ENCODE measurements around the gene PRKCH.

- PRO-cap = no peak
These were observed 22.3 kb downstream of the DACT1 start for GRCh38 chr14:58660019-58660414.

DNA sequence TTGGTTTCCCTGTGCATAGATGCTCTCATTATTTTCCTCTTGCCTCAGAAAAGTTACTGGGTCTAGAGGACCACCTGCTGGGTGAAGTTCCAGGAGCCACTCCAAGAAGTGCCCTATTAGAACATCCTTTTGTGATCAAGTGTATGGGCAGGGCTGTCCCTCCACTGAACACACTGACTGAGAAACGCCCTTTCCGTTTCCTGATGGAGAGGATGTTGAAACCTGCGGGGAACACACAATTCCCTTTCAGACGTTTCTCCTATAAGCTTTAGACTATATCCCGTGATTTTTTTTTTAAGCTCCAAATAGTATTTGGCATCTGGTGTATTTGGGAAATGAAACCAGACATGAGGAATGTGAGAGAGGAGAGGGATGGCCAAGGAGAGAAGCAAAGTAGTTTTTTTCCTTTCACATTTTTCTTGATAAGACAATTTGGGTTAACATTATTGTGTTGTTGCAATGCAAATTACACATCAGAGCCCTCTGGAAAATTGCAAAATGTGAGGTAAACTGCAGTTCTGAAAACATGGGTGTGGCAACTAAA is 66.7 kb downstream of the DAAM1 start:
- PRO-cap = no peak

- PRO-cap = no peak
These were observed 93.9 kb downstream of the DAAM1 start for GRCh38 chr14:59282223-59282846.

DNA sequence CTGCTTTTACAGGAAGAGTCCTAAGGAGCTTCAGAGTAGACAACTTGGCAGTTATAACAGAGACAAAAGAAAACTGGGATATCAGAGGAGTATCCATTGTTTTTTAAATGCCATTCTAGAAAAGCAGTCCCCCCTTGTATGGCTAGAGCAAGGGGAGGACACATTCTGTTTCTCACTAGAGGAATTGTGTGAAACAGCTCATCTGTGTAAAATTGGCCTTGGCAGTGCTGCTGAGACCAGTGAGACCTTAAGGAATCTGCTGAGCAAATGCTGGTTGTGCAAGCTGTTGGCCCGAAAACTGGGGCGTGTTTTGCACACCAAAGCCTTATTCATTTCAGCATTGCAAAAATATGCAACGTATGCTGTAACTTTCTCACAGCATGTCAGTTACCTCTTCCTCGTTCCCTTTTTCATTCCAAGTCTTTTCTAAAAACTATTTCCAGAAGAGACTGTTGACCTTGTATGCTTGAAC is 127.9 kb downstream of the GPR135 start:
- PRO-cap = no peak

DNA sequence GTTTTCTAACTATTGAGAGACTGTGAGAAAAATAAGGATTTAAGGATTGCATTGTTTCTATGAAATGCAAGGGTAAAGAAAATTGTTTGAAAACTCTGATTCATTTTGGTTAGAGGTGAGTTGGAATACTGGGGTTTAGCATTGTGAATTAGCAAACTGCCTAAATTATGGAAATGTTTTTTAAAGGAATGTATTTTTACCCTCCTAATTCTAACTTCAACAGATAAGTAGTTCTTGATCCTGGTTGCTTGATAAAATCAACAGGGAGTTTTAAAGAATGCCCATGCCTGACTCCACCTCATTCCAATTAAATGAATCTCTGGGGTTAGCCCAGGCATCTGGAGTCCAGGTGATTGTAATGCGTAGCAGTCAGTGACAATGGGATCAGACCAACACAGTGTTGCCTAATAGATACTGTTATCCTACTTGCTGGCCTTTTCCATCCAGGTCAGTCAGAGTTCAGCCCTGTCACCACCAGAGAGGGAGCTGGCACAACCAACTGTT is 107.3 kb downstream of the GPR135 start:
- PRO-cap = no peak

DNA sequence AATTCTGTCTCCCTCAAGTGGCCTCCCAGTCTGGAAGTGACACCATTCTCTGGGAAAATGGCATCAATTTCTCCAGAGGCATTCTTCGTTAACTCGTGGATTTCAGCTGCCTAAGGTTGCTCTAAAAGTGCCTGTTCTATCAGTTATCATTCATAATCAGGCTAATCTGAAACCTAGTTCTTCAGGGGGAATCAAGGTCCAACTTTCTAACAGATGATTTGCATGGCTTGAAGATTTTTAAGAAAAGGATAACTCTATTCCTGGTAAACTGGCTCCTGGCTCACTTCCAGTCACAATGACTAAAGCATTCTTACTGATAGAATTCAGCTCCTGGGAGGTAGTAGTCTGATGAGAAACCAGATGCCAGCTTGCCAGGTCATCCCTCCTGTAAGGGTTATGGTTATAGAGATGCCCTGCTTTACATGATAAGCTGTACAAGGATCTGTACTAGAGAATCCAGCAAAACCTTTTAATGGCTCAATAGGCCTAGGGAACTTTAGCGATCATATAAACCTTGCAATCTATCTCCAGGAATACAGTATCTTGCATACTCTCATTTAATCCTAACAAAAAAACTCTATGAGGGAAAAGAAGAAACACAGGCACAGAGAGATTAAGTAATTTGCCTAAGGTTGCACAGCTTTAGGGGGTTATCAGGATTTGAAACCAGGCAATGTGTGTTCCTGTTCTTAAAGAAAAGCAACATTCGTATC is 1.5 kb downstream of the L3HYPDH start:
- PRO-cap = no peak

DNA sequence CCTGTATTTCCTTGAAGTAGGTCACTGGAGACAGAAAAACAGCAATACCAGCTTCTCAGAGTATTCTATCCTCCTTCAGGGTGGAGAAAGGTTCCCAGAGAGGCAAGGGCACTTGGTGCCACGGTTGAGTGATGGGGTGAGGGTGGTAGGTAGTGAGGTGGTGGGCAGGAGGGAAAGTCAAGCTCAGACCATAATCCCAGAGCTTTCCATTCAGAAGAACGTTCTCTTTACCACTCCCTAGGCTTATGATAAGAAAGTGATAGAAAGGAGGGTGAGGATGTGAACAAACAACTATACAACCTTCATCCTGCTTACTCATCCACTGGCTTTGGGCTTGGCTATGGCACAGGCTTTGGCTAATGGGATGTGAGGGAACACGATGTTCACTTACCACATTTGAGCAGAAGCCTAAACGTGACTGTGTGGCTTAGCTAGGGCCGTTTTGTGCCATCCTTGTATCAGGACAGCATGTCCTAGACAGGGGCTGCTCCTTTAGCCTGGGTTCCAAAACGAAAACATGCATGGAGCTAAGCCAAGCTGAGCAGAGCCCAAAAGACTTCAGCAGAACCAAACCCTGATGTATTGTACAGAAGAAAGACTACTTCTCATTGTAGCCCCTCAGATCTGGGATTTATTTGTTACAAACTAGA is 118.5 kb upstream of the CCDC175 start:
- PRO-cap = no peak

DNA sequence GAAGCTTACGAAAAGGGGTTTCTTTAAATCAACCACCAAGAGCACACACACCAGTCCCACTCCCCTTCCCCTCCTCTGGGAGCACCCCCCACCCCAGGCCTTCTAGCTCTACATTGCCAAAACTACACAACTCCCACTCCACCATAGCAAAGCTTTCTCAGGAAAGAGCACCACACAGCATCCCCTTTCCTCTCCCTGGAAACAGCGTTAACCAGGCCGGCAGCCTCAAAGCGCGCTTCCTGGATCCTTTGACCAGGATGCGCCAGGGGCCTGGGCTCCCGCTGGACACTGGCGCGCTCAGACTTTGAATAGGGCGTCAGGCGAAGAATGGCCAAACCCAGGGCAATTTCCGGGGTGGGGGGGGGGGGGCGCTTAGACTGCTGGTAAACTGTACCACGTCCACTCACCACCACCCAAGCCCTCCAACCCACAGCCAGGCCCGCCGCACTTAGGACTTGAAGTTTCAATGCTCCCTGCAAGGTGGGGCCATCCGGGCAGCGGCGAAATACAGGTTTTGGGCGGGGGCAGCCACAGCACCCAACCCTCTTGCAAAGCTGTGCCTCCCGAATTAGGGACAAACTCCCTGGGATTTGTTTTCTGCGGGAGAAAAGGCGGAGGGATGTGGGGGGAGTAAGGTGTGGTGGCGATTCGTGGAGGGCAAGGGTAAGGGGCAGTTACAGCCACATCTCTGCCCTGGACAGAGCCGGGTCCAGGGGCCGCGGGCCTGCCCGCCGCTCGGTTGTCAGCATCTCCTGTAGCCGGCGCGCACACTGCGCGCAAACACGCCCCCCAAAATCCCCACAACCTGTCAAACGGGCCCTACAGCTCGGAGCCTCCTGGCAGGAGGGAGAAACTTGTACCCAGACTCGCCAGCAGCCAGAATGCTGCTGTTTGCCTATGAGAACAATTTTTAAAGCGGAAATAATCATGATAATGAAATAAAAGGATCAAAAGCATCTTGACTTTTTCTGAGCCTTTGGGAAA is 1.1 kb downstream of the RTN1 start:
- PRO-cap = no peak

DNA sequence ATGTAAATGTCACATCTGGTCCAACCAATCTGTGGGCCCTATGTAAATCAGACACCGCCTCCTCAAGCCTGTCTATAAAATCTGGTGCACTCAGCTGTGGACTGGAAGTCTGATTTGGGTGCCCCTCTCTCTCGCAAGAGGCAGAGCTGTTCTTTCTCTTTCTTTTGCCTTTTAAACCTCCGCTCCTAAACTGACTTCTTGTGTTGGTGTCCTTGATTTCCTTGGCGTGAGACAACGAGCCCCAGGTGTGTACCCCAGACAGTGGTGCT is 9.3 kb upstream of the DHRS7 start:
- PRO-cap = no peak

GRCh38 chr14:60194844-60195296 is 29.7 kb upstream of the DHRS7 start:
- PRO-cap = unidirectional peak, plus-strand start at chr14:60195050

DNA sequence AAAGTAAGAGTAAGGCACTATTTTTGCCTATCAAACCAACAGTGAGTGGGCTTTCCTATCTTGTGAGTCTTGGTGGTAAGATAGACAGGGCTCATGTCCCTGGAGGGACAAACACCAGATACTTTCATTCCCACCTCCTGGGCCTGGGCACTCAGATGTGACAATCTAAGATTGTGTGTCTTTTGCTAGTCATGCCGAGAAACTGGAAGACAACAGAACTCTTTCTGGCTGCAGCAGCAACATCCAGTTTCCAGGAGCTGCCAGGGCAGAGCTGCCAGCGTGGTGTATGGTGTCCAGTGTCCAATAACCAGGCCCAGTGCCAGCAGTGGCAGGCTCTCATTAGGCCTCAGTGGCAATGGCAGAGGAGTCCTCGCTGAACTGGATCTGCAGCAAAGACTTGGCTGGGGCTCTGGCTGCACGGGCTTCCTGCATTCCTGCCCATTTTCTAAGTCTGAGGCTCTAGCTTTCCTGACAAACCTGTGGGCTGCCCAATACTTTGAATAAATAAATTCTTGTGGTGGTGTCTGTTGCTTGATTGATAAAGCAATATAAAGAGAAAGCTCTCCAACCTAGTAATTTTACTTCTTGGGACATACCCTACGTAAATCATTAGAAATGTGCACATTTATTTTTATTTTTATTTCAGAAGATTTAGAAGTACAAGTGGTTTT is 26.2 kb upstream of the PPM1A start:
- PRO-cap = no peak

GRCh38 chr14:60304479-60304843 is 55.4 kb downstream of the PPM1A start:
- PRO-cap = no peak

- PRO-cap = no peak
These were observed 5.5 kb downstream of the SIX1 start for GRCh38 chr14:60643841-60644136.

- PRO-cap = no peak
These were observed 2.7 kb downstream of the SIX1 start for GRCh38 chr14:60646631-60646833.

DNA sequence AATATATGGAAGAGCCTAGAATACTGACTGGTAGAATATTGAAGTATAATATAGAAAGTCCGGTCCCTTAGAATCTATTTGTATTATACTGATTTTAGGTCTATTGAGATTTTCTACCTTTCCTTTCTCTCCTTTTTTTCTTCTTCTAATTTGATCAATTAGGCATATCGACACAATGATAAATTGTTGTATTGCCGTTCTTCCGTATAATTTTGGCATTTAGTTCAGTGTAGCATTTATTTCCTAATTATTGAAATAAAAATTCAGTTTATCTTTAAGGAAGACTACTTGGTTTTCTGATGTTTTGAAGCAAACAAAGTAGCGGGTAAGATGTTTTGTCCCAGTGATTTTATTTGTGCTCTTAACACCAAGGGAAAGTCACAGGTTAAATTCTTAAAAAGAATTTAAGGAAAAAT is 47.8 kb downstream of the TRMT5 start:
- PRO-cap = no peak

- PRO-cap = no peak
These were observed 984 bp downstream of the SLC38A6 start for GRCh38 chr14:60982031-60982426.

DNA sequence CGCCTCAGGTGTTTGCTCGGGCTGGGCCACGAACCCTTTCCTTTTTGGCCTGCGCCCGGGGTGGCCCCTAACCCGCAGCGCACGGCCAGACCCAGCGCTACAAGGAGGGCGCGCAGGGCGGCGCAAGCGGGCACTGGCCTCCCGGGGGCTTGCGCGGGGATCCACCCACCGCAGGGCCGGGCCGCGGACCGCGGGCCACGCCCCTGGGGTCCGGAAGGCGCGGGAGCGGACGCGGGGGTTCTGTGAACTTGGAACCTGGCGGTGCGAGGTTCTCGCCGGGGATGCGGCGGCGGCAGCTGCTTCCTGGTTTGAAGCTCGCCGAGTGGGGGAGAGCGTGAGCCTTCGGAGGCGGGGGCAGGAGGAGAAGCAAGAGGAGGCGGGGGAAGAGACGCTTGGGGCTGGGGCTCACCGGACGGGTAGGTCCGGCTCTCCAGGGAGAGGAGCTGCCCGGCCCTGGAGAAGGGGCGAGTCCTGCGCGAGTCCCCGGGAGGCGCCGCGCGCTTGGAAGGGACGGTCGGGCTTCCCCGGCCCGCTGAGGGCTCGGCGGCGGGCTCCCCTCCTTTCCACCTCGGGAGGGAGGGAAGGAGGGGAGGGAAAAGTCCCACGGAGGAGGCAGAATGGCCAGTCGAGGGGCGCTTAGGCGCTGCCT is at the start of gene PRKCH:
PRKCH (plus strand) TSS at position 243 of the 649 bp plus-strand sequence.
- PRO-cap = bidirectional peak, plus-strand start at position 191 of the sequence, minus-strand start at position 99 of the sequence; bidirectional peak, plus-strand start at position 467 of the sequence, minus-strand start at position 283 of the sequence

- PRO-cap = no peak
These were observed 16.4 kb downstream of the PRKCH start for GRCh38 chr14:61337719-61338311.

DNA sequence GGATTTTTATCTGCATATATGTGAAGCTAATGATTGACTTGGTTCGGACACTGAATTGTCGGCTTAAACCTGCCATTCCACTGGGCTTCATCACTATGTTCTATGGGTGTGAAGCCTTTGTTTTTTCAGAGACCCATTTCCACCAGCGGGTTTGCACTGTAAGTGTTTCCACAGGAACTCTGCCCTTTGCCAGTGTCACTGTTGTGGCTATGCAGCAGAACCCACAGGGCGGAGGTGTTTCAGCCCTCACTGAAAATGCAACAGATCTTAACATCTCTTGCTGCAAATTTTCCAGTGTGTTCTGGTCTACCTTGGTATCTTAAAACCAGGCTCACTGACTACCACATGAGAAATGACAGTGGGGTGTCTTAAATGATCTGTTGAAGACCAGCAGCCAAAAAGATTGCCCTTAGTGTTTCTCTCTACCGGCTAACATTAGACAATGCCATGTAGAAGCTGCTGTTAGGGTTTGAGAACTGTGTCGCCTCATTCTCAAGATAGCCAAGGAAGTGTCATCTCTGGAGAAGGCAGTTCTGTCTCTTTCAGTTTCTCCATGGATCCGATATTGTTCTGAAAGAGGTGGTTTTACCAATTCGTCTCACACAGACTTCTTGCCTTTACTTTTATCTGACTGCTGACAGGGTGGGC is 21.2 kb downstream of the PRKCH start:
- PRO-cap = no peak

- PRO-cap = no peak
These were observed 39.5 kb downstream of the PRKCH start for GRCh38 chr14:61360791-61361311.